Mesangial cell (primary cell): ENCODE results near the genes BRINP1 and PHF19.

DNA sequence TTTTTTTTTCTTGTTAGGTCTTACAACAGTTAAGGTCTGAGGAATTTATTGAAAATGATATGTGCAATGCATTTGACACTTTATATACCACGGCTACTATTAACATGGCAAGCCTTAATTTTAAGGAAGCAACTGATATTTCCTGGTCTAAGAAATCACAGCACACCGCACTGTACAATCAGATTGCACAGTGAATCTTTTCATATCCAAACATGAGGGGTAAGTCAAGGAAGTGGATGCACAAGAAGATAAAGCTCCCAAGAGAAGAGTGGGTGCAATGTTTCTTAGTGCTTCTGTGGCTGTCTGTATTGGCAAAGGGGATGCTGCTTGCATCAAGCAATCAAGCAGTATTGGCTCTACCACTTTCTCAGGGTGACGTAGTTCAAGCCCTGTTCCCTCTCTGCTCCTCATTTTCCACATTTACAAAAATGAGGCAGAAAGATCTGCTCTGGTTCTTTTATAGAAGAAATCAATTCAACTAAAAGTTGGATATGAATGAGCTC, 2.4 kb downstream of the TNFSF8 start:
- RAMPAGE, long total RNA = no peak

DNA sequence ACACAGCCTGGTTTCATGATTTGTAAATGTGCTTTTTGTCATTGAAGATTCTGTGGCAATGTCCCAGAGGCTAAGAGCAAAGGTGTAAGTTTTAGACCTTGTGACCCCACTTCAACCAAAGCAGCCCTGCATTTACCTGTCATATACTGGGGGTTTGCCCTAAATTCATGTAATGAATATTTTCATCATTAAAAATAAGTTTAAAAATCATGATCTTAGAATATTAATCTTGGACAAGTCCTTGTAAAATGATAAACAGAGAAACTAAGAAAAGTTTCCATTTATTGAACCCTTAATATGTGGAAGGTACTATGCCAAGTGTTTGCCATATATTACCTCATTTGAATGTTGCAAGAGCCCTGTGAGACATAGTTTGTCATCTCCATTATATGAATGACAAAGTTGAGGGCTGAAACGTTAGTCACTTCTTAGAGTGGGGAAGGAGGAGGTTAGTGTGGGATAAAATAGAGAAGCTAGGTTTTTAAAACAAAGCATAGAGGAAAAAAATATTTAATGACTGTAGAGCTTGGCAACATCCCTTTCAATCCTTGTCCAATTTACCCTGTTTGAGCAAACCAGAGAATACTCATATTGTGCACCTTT, 2.1 kb downstream of the TNC start:
- RAMPAGE, long total RNA = no peak

- RAMPAGE, long total RNA = no peak
Measured at GRCh38 chr9:115135685-115136201, 17.8 kb upstream of the TNC start.

DNA sequence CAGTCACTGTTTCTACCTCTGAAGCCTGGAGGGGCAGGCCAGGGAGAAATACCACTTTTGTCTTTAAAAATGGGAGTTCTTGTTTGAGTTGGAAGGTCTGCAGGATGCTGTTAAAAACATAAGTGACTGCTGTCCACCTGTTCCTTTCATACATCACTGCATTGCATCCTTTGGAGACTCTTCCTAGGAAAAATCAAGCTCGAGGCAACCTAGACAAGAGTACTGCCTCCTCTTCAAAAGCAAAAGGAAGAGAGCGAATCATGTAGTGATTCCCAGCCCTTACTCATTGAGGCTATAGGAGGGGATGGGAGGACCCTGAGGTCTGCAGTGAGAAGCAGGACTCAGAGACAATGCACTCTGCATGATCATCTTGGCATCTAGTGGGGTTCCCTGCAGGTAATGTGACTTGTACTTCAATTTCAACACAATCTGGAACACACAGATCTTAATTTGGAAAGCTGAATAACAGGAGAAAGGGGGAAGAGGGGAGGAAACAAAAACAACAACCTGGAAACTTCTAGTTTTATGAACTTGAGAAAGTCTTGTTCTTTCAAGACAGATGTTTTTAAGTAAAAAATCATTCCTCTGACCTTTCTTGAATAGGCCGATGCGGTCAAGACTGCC, 163.1 kb downstream of the PAPPA start:
- RAMPAGE, long total RNA = no peak

GRCh38 chr9:116395258-116395768, 241.7 kb downstream of the PAPPA start:
- RAMPAGE, long total RNA = no peak

GRCh38 chr9:116837085-116837395, 149.9 kb downstream of the TRIM32 start:
- RAMPAGE, long total RNA = no peak

GRCh38 chr9:117214320-117214817, 200.5 kb downstream of the ASTN2 start:
- RAMPAGE, long total RNA = no peak

- RAMPAGE, long total RNA = no peak
Measured at GRCh38 chr9:117718139-117718731, 14.0 kb downstream of the TLR4 start.

- RAMPAGE, long total RNA = no peak
Measured at GRCh38 chr9:118643104-118643694, 726.0 kb downstream of the BRINP1 start.

DNA sequence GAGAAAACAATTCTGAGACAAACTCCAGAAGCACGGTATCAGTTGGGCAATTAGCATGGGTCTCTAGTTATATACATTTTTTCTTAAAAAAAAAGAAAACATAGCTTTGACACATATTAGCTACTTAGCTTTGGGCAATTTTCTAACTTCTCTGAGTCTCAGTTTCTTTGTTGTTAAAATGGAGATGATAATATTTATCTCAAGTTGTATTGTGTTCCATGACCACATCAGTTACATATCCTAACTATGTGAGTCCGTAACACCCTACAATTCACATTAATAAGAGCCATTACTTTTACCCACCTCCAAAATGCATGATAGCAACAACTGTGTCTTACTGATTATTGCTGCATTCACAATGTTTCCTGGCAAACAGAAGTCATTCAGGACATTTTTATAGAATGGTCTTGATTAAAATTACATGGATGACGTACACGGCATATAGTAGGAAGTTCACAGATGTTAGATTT, 390.1 kb downstream of the BRINP1 start:
- RAMPAGE, long total RNA = no peak

GRCh38 chr9:119369197-119370239, at the start of gene BRINP1:
Gene BRINP1 (minus strand): TSS chr9:119369435.
- RAMPAGE, long total RNA = no peak

DNA sequence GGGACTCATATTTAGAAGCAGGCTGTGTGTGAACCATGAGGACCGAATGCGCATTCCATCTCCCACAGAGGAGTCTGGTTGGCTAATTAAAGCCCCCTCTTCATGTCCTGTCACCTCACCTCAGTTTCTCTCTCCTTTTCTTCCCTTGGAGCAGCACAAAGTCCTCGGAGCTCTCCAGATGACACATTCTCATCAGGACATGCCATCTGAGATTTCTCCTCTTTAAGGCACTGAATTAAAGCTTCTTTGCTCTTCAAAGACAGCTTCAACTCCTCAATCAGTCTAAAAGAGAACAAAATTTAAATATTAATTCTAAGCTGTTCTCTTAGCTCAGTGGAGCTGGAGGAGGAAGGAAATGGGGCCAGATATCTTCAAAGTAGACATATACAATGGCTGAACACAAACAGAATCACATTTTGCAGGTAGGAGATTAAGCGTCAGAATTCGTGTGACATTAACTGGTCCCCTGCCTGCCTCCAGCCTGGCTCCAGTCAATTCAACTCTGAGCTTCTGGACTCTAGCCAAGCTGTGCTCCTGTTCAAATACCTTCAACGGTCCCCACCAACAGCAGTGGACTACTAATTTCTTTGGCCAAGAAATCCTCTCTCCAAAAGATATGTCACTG, 50.0 kb downstream of the CDK5RAP2 start:
- RAMPAGE, long total RNA = start-site peak on the minus strand centred at position 198 of the sequence, 152 bp wide, 9 reads

- RAMPAGE, long total RNA = no peak
Measured at GRCh38 chr9:120640181-120640829, 60.3 kb upstream of the CDK5RAP2 start.

- RAMPAGE, long total RNA = no peak
Measured at GRCh38 chr9:120648045-120648868, 66.0 kb downstream of the MEGF9 start.

GRCh38 chr9:120855751-120856844, 13.4 kb upstream of the PSMD5 start:
- RAMPAGE, long total RNA = no peak

- RAMPAGE, long total RNA = start-site peak on the minus strand at chr9:120877172-120877221, 219 reads
Measured at GRCh38 chr9:120876906-120877818, at the start of gene PHF19. Gene PHF19 (minus strand): TSS chr9:120877188.

GRCh38 chr9:120892591-120893236, 15.7 kb upstream of the PHF19 start:
- RAMPAGE, long total RNA = no peak

GRCh38 chr9:120916431-120917135, 10.0 kb downstream of the TRAF1 start:
- RAMPAGE, long total RNA = no peak

DNA sequence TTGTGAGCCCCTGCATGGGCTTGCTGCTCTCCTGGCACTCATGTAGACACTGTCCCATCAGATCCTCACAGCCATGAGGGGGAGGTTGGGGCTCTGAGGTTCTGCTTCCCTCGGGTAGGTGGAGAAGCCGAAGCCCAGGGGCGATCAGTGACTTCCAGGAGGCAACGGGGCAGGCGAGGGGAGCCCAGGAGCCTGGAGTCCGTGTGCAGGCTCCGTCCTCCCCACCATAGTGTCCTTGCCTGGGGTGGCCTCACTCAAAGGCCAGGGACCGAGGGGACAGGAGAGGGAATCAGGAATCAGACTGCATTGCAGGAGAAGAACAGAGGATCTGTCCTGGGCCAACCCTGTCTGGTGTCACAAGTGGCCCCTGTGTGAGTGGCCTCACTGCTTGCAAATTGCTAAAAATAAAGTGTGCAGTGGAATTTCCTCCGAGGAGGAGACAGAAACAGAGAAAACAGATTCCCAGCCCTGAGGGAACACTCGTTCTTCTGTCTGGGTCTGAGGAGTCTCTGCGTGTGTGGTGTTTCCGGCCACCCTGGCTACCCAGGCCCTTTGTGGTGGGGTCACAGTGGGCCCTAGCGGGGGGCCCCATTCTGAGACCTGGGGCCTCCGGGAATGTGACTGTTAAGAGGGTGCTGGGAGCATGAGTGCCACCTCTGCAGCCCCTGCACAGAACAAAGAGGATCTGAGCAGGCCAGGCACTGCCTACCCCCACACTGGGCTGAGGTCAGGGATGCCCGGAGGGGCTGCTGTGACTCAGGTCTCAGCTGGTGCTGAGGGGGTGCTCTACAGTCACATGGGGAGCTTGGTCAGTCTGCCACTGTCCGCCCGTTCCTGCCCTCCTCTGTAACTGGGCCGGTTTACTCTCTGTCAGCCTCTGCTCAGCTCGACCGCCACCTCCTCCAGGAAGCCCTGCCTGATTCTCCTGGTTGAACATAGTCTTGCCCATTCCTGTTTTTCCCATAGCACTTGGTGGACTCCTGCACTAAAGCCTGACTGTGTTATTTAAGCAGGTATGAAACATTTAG, 7.5 kb downstream of the TRAF1 start:
- RAMPAGE, long total RNA = no peak

DNA sequence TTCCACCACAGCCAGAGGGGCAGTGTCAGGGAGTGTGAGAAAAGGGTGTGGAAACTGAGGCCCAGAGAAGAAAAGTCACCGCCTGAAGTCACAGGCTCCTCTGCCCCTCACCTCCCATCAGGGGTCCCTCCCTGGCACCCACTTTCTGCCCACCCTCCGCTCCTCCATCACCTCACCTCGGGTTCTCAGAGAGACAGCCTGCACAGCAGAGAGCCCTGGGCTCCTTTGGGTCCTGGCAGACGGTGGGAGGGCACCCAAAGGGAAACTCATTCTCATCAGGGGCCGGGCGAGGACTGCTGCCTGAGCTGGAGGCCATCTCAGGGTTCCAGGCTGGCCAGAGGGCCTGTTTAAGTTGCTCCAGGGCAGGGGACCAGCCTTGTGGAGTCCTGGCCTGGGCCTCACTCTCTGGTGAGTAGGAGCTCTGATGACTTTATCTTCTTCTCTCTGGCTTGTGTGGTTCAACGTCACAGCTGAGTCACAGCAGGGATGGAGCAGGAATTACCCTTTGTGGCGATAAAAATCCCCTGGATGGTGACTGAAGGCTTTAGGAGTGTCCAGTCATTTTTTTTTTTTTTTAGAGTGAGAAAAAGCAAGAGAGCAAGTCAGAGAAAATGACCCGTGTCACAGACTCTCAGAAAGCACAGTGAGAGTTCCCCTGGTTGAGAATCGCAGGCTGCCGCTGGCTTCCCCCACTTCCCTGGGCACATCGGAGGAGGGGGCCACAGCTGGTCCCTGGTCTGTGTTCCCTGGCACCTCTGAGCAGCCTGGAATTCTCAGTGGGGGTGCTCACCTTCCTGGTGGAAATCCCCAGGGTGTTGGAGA, 625 bp downstream of the TRAF1 start:
- RAMPAGE, long total RNA = no peak